Mammary epithelial cell (primary cell): ENCODE data around the genes OLFML2A and HSPA5.

DNA sequence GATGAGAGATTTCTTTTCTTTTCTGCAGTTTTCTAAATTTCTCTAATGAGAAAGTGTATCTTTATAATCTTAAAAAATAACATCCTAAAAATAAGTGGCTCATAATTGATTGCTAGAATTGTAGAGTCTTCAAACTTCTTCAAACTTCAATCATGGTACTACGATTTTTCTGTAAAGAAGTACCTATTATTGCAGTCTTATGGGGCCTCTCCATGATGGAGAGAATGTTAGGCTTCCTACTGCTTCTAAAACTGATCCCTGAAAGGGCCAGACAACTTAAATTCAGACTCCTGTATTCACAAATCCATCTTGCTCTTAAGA is 181.7 kb downstream of the DENND1A start:
- CAGE, long polyA plus RNA = no peak
- RRBS = no CpG with 5 or more reads among the region's 1 CpG

DNA sequence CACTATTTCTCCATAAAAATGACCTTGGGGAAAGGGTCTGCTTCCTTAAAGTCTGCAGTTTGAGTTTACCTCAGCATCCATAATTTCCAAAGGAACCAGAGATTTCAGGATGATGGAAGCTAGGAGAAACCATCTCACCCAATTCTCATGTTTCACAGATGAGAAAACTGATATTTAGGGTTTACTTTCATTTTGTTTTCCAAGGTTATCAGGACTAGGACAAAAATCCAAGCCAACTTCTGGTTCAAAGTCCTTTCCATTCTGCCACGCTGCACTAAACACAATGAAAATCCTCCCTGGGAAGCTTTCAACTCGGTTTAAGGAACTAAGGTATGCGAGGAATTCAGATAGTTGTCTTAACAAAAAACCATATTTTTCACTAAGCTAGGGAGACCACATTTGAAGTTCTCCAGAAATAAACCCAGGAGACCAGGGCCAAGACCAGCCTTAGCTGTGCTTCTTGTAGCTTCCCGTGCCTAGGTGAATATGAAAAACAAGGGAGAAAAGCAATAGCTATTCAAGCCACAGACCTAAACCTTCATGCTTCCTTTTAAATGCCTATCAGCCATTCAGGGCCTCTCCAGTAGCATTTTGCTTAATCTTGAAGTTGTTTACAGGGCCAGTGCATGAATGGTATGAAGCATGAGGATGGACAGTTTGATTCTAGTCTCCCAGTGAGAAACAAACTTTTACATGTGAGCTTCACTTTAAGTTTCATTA is 167.9 kb downstream of the DENND1A start:
- CAGE, long polyA plus RNA = no peak
- RRBS = no CpG with 5 or more reads among the region's 4 CpGs

DNA sequence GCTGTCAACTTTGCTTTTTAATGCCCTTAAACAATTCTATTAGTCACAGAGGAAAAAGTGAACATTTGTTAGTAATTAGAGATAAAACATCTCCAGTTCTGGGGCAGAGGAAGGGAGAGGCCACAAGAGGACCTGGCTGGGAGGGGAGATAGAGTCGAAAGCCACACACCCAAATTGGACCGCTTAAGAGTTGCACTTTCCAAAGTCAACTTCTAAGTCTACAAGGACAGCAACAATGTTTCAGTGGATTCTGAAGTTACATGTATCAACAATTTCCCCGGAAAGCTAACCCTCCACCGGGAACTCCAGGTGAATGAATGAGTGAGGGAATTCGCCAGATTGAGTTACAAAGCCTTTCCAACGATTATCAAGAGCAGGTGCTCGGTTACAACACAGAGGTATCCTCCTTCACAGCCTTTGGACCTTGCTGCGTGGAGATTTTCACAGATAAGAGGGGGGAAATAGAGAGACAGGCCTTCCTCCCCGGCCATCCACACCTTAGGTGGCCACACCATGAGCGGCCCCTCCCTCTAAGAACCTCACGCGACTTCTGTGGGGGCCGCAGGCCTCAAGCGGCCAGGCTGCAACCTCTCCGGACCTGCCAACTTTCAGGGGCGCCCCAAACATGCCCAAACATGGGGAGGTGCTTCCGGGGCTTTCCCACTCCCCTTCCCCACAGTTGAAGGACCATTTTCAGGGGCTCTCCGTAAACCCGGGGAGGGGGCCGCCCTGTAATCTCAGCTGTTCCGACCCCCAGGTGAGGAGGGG is 838 bp downstream of the DENND1A start:
- CAGE, long polyA plus RNA = no peak
- RRBS = 2% methylated on average over 9 of the region's 21 CpGs

DNA sequence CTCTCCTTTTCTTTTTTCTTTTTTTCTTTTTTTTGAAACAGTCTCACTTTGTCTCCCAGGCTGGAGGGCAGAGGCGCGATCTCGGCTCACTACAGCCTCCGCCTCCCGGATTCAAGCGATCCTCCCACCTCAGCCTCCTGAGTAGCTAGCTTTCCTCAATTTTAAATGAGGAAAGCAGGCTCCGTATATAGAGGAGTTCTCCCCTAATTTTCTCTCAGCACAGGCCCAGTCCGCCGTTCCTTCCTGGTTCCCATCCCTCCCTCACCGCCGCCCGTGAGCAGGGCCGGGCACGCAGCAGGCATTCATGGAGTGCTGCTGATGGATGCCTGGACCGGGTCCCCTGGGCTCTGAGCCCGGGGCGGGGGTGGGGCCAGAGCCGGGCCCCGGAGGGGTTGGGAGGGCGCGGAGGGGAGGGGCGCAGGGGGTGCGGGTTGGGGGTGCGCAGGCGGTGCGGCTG is 33.5 kb downstream of the LHX2 start:
- CAGE, long polyA plus RNA = no peak
- RRBS = no CpG with 5 or more reads among the region's 26 CpGs

DNA sequence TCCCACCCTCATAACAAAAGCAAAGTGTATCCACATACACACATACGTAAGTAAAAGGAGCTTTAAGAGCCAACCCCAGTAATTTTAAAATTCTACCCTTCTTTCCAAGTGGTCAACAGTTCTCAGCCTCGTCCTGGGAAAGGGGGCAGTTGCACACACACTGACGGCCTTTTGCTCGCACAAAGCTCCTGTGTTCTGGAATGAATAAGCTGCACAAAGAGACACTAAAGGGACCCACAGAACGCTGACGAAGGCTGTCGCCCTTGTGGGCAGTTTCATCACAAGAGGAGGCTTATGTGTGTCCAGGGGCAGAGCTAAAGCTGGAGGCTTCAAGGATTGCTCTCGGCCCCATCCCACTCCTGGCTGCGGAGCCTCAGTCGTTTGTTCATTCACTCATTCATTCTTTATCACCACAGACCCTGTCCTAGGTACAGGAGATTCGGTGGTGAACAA is 67.0 kb upstream of the NEK6 start:
- CAGE, long polyA plus RNA = no peak
- RRBS = no CpG with 5 or more reads among the region's 11 CpGs

- CAGE, long polyA plus RNA = no peak
- RRBS = no CpG with 5 or more reads among the region's 2 CpGs
Observed at GRCh38 chr9:124206276-124206816, 51.4 kb upstream of the NEK6 start.

- CAGE, long polyA plus RNA = no peak
- RRBS = no CpG with 5 or more reads among the region's 4 CpGs
Observed at GRCh38 chr9:124214036-124214366, 43.7 kb upstream of the NEK6 start.

DNA sequence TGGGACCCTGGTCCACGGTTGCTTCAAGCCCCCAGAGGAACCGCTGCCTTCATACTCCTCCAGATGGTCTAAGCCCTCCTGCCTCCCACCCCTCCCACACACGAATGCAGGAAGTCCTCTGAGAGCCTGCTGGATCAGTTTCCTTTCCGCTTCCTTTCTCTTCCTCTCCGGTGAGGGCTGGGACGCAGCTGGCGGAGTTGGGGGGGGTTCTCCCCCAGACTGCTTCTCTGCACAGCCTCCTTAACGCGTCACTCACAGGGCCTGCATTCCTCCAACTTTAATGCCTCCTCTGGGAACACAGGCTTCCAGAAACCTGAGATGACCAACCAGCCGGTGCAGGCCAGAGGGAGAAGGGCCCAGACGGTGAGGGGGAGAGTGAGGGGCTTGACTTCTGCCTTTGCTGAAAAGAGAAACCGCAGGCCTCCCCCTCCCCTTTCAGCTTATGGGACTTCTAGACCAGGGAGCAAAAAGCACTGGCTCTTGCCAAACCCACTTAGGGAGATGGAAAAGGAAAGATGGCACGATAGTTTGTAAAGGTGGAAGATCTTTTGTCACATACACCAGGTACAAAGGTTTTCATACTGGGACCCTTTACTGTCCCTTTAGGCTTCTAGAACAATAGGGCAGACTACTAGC is 14.8 kb upstream of the NEK6 start:
- CAGE, long polyA plus RNA = no peak
- RRBS = no CpG with 5 or more reads among the region's 13 CpGs

DNA sequence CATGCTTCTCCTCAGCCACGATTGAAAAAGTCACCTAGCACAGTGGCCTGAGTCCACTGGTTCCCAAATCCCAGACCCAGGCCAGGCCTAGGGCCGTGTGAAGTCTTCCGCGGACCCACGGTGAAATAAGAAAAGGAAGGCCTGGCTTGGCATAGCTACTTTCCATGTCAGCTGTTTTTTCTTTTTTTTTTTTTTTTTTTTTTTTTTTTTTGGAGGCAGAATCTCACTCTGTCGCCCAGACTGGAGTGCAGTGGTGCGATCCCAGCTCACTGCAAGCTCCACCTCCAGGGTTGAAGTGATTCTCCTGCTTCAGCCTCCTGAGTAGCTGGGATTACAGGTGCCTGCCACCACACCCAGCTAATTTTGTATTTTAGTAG is 23.5 kb downstream of the NEK6 start:
- CAGE, long polyA plus RNA = no peak
- RRBS = no CpG with 5 or more reads among the region's 7 CpGs

- CAGE, long polyA plus RNA = no peak
- RRBS = no CpG with 5 or more reads among the region's 26 CpGs
Observed at GRCh38 chr9:124285759-124286983, 28.4 kb downstream of the NEK6 start.

DNA sequence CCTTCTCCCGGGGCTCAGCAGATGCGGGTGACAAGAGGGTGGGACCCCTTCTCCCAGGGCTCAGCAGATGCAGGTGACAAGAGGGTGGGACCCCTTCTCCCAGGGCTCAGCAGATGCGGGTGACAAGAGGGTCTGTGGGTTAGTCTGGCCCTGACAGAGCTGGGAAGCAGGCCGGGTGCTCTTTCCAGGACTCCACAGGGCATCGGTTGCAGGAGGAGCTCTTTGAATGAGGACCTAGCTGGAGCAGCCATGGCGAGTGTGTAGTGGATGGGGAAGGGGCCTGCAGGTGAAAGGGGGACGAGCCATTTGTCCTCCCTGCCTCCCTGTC is 73.9 kb downstream of the PSMB7 start:
- CAGE, long polyA plus RNA = no peak
- RRBS = no CpG with 5 or more reads among the region's 7 CpGs

GRCh38 chr9:124350701-124351960 is 64.1 kb downstream of the PSMB7 start:
- CAGE, long polyA plus RNA = no peak
- RRBS = no CpG with 5 or more reads among the region's 24 CpGs

GRCh38 chr9:124409428-124410036 is 5.7 kb downstream of the PSMB7 start:
- CAGE, long polyA plus RNA = no peak
- RRBS = no CpG with 5 or more reads among the region's 4 CpGs

- CAGE, long polyA plus RNA = no peak
- RRBS = 100% methylated on average over 4 of the region's 30 CpGs
Observed at GRCh38 chr9:124505750-124506382, 1.3 kb downstream of the NR5A1 start.

GRCh38 chr9:124594428-124595049 is 87.3 kb upstream of the NR5A1 start:
- CAGE, long polyA plus RNA = no peak
- RRBS = no CpG with 5 or more reads among the region's 3 CpGs

- CAGE, long polyA plus RNA = no peak
- RRBS = 1% methylated on average over 9 of the region's 87 CpGs
Observed at GRCh38 chr9:124776825-124777612, at the start of gene OLFML2A. Gene OLFML2A (plus strand): TSS chr9:124777133.

DNA sequence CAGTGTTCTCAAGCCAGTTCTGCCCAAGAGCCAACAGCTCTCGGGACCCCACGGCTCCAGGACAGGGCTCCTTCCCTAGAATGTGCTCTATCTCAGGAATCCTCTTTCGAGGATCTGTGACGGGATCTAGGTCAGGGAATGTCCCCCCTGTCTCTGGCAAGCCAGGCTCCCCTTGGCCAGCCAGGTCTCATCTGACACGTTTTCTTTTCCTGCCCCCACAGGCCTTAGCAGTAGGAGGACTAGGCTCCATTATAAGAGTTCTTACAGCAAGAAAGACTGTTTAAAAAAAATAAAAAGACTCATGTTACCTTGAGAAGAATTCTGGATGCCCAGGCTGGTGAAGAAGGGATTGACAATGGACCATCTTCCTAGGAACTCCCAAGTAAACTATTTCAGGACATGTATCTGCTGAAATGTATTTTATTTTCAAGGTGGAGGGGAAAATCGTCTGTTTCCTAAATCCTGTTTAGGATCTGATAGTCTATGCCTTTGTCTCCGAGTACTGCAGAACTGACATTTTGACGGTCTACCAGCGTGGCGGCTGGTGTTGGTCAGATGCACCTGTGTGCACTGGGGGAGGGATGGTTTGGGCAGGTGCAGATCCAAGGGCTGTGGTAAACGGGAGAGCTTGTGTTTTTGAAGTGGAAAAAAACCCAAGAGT is 14.9 kb downstream of the ARPC5L start:
- CAGE, long polyA plus RNA = no peak
- RRBS = no CpG with 5 or more reads among the region's 11 CpGs

DNA sequence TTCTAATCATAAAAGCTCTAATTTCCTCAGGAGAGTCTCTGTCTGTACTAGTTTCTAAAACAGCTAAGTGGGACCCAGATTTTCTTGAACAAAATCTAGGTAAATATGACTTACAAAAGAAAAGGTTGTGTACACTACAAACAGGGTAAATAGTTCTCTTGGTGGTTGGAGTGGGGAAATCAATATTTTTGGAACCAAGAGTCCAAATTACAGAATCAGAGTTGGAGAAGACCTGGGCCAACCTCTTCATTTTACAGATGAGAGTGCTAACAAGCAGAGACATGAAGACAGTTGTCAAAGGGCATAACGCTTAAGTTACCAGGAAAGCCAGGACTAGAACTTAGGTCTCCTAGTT is 9.2 kb upstream of the GOLGA1 start:
- CAGE, long polyA plus RNA = no peak
- RRBS = no CpG with 5 or more reads among the region's 1 CpG

GRCh38 chr9:125240145-125241439 is at the start of gene HSPA5:
Gene HSPA5 (minus strand): TSS chr9:125241343.
- CAGE, long polyA plus RNA = no peak
- RRBS = no CpG with 5 or more reads among the region's 74 CpGs

GRCh38 chr9:125288515-125289170 is 27.0 kb downstream of the GAPVD1 start:
- CAGE, long polyA plus RNA = no peak
- RRBS = no CpG with 5 or more reads among the region's 5 CpGs